Lower leg skin (tissue), 2 donors: ENCODE measurements around the gene CLMN.

GRCh38 chr14:94045455-94046017, 19.4 kb downstream of the OTUB2 start:
- PRO-cap = no peak
- RAMPAGE, long total RNA, 2 experiments = no peak in any of the 2 experiments

DNA sequence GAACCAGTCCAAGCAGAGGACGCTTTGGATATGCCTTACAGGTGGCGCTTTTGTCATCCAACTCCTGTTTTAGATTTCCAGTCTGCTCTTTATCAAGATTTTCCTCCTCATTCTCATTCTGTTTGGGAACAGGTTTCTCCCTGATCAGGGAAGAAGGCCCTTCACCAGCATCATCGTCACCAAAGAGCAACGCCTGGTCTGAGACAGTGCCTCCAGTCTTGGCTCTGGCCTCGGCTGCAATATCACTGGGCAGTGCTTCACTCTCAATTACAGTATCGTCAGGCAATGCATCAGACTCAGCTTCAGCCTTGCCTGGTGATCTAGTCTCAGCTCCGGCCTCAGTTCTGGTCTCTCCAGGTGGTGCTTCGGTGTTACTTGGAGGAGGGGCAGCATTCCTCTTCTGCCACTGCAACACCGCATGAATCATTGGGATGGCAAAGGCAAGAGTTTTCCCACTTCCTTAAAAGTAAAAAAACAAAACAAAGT, 18.8 kb downstream of the DDX24 start:
- PRO-cap = no peak
- RAMPAGE, long total RNA, 2 experiments = no peak in any of the 2 experiments

DNA sequence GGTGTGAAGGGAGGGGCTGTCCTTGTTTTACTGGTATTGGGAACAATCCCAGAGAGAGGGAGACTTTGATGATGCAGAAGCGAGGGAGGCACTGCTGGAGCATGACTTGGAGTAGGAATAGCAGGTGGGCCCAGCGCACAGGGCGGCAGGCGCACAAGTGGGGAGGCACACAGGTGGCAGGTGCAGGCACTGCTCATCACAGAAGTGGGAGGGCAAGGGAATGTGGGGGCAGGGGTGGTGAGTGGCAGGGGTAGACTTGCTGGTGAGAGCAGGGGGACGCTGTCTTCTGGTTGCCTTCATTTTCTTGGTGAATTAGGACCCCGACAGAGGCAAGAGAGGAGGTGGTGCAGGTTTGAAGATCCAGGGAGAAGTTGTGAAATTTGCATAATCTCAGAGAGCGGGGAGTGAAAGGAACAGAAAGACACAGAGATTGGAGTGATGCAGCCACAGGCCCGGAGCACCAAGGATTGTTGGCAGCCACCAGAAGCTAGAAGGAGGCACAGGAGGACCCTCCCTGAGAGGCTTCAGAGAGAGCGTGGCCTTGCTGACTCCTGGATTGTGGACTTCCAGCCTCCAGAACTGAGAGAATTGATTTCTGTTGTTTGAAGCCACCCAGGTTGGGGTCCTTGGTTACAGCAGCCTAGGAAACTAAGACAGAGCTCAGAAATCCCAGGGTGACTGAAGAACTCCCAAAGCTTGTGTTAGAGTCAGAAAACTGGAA, 18.1 kb downstream of the IFI27L1 start:
- PRO-cap = no peak
- RAMPAGE, long total RNA, 2 experiments = no peak in any of the 2 experiments

DNA sequence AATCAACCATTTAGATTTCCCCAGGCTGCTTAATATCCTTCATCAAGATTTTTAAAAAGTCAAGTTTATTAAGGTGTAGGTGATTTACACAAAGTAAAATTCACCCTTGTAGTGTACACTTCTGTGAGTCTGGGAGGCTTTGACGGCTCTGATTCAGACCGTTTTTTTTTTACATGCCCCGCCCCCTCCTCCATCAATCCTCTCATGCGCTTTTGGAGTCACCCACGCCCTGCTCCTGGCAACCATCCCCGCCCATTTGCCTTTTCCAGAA, 632 bp upstream of the IFI27L2 start:
- PRO-cap = no peak
- RAMPAGE, long total RNA, 2 experiments = no peak in any of the 2 experiments

- PRO-cap = no peak
- RAMPAGE, long total RNA, 2 experiments = no peak in any of the 2 experiments
Observed at GRCh38 chr14:94316737-94317221, 6.4 kb downstream of the SERPINA6 start.

- PRO-cap = no peak
- RAMPAGE, long total RNA, 2 experiments = no peak in any of the 2 experiments
Observed at GRCh38 chr14:94377008-94378109, 11.0 kb downstream of the SERPINA1 start.

GRCh38 chr14:94387013-94387798, 1.2 kb downstream of the SERPINA1 start:
- PRO-cap = no peak
- RAMPAGE, long total RNA, 2 experiments = no peak in any of the 2 experiments

DNA sequence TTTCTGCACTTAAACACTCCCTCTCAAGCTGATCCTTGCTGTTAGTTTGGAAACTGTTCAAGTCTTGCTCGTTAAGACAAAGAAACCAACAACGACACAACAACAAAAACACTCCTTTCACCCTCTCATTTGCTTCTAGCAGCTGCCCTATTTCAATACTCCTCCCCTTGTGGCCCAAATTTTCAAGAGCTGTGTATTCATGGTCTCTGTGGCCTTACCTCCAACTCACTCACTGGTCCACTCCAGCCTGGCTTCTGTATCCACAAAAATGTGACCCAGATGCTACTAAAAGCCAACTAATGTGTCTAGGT, 336 bp downstream of the SERPINA9 start:
- PRO-cap = no peak
- RAMPAGE, long total RNA, 2 experiments = no peak in any of the 2 experiments

DNA sequence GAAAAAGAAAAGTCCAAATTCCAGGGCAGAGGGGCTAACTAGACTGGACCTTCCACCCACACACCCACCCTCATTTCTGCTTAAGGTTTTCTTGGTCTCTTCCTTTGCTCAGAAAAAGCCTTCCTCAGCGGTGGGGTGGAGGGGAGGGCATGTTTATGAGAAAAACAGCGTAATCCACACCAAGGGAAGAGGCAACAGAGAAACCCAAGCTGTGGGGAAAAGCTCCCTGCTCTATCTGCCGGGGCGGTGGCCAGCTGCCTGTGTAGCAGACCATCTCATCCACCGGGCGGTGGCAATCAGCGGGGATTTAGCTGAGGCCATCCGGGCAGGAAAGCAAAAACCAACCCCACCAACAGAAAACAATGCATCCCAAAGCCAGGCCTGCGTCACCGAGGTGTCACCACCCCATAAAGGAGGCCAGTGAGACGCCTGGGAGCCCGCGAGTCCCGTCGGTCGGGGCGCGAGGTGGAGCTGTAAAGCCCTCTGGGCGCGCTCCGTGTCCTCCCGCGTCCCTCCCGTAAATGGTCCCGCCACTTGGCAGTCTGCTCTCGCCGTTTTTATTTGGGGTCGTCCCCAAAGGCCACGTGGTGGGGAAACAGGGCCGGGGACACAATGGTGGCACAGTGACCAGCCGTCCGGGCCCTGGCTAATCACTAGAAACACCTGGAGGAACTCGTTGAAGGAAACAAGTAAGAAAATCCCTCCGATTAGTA, 94.5 kb upstream of the GSC start:
- PRO-cap = no peak
- RAMPAGE, long total RNA, 2 experiments = no peak in any of the 2 experiments

- PRO-cap = bidirectional peak, plus-strand start at chr14:95320008, minus-strand start at chr14:95319900
- RAMPAGE, long total RNA, 2 experiments = no peak in any of the 2 experiments
Observed at GRCh38 chr14:95319685-95320573, at the start of gene CLMN. TSS of gene CLMN (minus strand) at chr14:95319908.

GRCh38 chr14:95398851-95399209, 79.1 kb upstream of the CLMN start:
- PRO-cap = no peak
- RAMPAGE, long total RNA, 2 experiments = no peak in any of the 2 experiments

- PRO-cap = unidirectional peak, plus-strand start at chr14:95480253
- RAMPAGE, long total RNA, 2 experiments = no peak in any of the 2 experiments
Observed at GRCh38 chr14:95479954-95480755, 36.3 kb downstream of the SYNE3 start.

- PRO-cap = no peak
- RAMPAGE, long total RNA, 2 experiments = no peak in any of the 2 experiments
Observed at GRCh38 chr14:95667176-95667691, 19.0 kb upstream of the TCL1B start.

DNA sequence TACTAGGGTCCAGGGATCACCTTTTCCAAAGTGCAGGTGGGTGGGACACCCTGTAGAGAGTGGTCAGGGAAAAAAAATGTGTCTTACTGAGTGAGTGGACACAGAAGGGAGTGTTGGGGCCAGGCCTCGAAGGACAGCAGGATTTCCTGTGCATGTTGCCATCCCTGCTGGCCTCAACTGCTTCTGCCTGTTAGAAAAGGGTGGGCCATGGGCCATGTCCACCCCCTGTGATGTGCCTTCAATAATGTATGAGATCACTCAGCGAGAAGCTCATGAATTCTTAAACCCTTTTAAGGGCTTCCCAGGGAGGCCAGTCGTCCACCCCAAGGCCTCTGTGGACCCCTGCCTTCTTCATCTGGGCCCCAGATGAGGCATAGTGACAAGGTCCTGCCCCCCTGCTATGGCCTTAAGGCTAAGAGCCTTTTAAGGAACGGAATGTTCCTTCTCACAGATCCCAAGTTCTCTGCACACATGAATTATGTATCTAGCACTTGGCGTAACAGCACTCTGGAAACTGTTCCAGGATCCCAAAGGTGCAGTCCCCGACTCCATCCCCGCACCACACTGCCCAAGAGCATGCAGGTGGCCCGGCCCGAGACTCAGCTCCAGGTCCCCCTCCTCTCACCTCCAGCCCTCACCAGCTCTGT, 9.0 kb upstream of the C14orf132 start:
- PRO-cap = no peak
- RAMPAGE, long total RNA, 2 experiments = no peak in any of the 2 experiments

DNA sequence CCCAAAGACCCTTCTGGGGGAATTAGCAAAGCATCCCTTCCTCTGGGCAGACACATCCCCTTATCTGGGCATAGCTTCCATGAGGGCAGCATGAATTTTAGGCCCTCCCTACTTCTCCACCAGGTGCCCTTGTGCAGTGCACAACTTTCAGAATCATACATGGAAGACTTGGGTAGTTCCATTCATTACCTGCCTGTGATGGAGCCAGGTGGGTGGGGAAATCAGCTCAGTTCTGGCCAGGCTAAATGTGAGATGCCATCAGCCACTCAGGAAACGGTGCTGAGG, 7.1 kb upstream of the C14orf132 start:
- PRO-cap = no peak
- RAMPAGE, long total RNA, 2 experiments = no peak in any of the 2 experiments

DNA sequence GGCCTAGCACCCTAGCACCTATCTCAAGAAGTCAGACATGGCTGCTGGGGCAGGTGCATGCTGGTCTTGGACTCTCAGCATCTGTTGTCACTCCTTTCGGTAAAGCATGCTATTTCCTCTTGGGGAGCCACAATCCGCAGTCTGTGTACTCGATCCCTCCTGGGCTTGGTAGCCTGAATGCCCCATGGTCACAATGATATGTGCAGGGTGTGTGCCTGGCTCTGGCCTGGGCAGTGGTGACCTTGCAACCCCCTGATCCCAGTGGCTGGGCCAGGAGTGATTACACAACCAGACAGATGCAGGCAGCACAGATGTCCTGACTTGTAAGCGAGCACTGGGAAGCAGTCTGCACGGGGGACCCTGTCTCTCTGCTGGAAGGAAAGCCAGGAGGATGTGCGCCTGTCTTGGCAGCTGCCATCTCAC, 58.0 kb downstream of the C14orf132 start:
- PRO-cap = no peak
- RAMPAGE, long total RNA, 2 experiments = no peak in any of the 2 experiments

GRCh38 chr14:97120558-97121223, 323.5 kb downstream of the VRK1 start:
- PRO-cap = no peak
- RAMPAGE, long total RNA, 2 experiments = no peak in any of the 2 experiments

- PRO-cap = no peak
- RAMPAGE, long total RNA, 2 experiments = no peak in any of the 2 experiments
Observed at GRCh38 chr14:98926130-98926604, 345.8 kb downstream of the BCL11B start.

DNA sequence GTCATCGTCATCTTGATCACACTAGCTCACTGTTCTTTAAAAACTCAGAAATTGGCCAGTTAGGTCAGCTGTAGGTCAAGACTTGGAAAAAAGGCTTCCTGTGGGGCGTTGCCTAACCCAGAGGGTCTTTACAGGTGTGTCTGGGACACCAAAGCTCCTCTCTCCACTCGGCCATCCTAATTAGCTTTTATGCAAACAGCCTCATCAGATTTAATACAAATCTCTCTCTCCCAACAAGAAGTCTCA, 239.4 kb downstream of the BCL11B start:
- PRO-cap = no peak
- RAMPAGE, long total RNA, 2 experiments = no peak in any of the 2 experiments

DNA sequence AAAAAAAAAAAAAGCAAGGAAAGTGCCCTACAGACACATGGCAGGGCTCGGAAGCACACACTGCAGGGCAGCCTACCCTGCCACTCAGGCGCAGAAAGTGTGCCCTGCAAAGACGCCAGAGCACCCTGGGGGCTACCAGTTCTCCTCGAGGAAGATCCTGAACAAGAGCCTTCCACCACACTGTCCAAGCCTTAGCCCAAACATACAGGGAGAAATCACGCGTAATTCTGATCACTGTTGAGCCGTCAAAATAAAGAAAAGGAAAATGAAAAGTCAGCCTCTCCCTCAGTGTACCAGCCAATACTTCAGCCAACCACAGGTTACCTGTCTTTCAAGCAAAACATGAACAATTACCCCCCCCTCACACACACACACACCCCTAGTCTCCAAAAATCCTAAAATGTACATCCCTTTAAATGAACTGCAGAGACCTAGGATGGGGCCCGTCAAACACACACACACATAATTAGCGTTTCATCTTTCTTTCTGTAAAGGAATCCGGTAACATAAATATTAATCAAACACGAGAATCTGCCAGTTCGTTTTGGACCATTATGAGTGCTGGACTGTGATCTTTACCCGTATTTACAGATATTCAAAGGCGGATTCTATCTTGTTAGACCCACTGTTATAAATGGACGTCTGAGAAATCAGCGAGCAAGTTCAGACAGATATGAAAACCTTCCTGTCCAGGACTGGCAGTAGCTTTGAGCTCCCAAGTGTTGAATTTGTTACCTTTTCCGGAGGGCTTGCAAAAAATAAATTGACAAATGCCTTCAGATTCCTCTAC, 27.9 kb downstream of the BCL11B start:
- PRO-cap = no peak
- RAMPAGE, long total RNA, 2 experiments = no peak in any of the 2 experiments